H7 (cell line): ENCODE measurements around a stretch of chr7.

- RAMPAGE, long total RNA = no peak
Observed at GRCh38 chr7:129948731-129949226, 4.0 kb downstream of the UBE2H start.

DNA sequence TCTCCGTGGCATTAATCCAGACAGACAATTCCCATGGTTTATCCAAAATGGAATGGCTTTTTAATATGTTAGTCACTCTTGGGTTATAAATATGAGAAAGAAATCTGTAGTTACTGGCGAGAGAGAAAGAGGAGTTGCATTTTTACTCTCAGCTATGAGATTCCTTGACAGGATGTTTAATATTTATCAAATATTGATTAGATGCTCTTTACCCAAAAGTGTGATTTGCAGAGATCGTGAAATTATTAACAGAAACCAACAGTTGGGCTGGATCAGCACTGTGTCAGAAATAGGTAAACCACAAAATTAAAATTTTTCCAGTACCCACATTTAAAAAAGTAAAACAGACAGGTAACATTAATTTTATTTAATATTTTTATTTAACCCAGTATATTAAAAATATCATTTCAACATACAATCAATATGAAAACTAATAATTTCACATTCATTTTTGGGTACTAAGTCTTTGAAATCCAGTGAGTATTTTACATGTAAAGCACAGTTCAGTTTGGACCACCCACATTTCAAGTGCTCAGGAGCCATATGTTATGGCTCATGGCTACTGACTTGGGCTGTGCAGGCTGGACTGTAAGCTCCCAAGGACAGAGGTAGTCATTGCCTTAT, 42.4 kb downstream of the KLHDC10 start:
- RAMPAGE, long total RNA = no peak

- RAMPAGE, long total RNA = no peak
Observed at GRCh38 chr7:130122042-130122576, 51.8 kb downstream of the KLHDC10 start.

DNA sequence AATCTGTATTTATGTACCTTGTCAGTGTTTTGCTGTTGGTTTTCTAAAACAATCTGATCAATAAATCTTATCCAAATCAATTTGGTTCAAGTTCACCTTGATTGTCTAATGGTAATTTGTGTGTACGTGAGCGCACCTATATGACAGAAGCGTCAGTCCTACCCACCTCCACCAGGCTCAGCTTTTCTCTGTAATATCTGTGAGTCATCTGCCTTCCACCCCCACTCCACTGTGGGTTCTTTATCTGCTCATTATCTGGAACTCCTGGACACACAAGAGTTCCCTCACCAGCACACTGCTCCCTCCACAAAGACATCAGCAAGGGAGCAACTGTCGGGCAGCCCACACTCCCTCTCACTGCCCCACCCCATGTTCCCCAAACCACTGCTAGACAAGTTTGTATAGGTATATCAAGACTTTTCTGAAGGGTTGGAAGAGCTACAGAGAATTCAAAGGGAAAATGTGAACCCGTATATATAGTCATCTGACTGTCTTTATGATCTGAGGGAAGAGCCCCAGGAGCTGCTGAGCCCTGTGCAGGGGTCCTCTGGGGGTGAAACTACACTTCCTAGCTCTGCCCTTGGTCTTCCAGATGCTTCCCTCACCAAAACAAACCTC, 65.4 kb downstream of the KLHDC10 start:
- RAMPAGE, long total RNA = no peak

DNA sequence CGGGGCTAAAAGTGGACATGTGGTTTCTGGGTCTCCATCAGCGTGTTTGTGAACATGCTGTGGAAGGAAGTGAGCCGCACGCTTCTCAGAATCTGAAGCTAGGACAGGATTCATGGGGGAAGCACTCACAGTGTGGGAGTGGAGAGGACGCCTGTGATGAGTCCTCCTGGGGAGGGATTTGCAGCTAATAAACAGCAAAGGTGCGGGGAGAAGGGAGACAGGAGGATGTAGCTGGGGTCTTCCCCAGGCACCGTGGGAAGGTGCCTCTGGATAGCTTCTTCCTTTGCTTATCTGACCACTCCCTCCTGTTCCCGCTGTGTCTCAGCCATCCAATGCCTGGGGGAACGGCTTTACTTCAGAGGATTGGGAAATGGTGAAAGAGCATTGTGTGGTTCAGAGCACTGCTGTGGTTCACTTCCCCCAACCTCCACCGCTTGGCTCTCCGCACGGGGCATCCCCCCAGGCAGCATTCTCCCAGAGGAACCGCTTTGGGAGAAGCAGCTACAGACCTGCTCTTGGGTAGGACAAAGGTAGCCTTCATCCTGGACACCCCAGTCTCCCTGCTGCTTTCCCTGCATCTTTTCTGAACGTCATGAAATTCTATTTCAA, 5.7 kb downstream of the CPA5 start:
- RAMPAGE, long total RNA = no peak

DNA sequence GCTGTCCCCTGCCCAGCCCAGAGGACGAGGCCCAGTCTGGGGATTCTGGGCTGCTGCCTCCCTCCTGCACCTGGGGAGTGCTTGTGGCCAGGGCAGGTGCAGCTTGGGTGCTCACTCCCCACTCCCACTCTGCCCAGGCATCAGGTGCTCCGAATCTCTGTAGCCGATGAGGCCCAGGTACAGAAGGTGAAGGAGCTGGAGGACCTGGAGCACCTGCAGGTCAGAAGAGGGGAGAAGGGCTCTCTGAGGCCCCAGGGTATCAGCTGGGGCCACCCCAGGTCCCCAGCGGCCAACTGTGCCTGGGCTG, 620 bp downstream of the CPA1 start:
- RAMPAGE, long total RNA = no peak

DNA sequence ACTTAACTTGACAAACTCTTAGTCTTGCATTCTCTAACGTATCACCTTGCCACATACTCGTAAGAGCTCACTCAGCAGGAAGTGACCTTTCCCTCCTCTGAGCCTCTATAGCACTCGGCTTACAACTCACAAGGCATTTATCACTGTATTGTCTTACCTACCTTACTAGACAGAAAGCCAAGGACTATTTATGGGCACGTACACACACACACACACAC, 21.2 kb downstream of the CEP41 start:
- RAMPAGE, long total RNA = no peak

DNA sequence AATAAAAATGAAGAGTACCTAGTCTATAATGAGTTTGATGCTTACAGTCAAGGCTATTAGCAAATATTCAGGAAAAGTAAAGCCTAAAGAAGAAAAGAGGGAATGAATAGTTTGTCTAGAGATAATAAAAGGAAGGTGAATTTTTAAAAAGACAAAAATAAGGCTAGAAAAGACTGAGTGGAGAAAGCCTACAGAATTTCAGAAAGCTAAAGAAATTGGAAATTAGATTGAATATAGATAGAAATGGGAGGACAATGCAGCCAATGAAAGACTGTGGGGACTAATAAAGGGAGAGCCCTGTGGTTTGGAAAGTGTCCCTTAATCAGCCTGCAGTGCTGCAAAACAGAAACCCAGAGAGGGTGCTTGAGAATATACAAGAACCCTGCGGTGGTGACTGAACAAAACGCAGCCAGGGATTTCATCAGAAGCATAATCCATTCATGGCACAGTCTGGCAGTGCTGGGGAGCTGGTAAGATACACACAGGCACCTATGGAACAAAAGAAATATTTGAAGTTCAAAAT, 19.2 kb downstream of the CEP41 start:
- RAMPAGE, long total RNA = no peak

DNA sequence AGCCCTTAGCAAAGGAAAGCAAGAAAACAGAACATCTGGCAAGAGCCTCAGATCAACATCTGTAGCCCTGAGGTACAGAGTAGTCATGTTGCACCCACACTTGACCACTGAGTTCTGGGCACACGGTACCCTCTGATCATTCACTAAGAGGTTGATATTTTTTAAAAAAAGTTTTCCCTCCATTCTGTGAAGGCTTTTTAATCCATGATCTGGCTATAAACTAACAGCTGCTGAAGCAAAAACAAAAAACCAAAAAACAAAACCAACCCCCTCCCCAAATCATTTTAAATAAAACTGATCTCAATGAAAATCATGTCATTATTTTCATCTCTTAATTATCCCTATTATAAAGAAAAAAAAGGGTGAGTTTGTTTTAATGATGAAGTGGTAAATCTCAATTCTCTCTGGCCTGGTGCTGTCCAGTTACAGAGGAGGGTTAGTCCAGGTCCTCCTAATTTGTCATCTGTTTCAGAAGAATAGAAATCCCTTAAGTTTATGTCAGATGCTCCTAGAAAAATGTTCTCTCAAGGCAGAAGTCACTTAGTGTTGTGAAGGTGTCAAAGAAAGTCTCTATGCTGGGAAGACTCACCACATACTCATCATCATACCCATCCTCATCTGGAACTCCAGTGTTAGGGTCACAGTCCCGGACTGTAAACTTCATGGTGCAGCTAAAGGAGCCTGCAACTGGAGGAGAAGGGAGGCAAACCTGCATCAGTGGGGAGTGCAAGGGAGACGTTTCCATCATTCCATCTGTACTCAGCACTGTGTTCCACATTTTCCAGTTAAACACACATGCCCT, 16.3 kb downstream of the MEST start:
- RAMPAGE, long total RNA = no peak

GRCh38 chr7:130512527-130512884, 20.6 kb downstream of the MEST start:
- RAMPAGE, long total RNA = no peak

DNA sequence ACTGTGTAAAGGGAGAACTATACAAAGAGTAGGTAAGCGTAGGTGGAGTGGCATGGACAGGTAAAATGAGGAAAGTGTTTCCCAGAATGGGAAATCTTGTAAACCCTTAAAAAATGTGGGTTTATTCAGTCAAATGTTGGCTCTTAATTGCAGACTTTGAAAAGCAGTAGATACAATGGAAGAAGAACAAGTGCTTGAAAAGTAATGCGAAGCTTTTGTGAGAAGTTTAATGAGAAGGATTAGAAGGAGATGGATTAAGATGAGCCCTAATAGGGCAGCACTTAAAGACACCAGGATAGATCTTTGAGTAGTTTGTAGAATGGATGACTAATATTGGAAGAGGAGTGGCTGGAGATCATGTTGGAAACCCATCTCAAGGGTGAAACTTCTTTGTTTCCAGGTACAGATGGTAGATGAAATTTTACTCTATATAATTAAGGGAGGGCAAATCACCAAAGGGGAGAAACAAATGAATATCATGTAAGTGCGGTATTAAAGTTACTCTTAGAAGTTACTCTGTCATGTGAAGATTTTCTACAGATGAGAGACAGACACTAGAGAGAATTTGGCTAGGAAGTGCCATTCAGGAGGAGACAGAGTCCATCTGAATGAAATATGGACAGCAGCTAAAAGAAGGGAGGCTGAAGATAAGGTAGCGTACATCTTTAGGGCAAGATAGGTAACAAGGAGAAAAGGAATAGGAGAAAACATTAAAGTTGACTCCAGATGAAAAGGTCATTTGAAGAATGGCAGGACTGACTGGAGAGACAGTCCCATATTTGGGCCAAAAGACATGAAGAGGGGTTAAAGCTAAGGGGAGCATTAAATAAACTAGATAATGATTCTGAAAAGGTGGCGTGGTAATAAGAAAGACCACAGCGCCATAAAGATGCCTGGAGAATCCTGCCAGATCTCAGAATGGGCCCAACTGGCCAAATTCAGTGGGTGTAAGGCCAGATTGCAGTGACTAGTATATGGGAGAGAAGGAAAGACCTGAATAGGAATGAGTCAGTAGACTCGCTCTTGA, 22.4 kb downstream of the MEST start:
- RAMPAGE, long total RNA = no peak

- RAMPAGE, long total RNA = no peak
Observed at GRCh38 chr7:130516931-130517393, 25.1 kb downstream of the MEST start.

GRCh38 chr7:130529307-130529860, 37.5 kb downstream of the MEST start:
- RAMPAGE, long total RNA = no peak

GRCh38 chr7:130538382-130539532, 46.9 kb downstream of the MEST start:
- RAMPAGE, long total RNA = no peak

- RAMPAGE, long total RNA = no peak
Observed at GRCh38 chr7:130566352-130566971, 74.6 kb downstream of the MEST start.

- RAMPAGE, long total RNA = no peak
Observed at GRCh38 chr7:130875020-130875708, 141.2 kb upstream of the KLF14 start.

DNA sequence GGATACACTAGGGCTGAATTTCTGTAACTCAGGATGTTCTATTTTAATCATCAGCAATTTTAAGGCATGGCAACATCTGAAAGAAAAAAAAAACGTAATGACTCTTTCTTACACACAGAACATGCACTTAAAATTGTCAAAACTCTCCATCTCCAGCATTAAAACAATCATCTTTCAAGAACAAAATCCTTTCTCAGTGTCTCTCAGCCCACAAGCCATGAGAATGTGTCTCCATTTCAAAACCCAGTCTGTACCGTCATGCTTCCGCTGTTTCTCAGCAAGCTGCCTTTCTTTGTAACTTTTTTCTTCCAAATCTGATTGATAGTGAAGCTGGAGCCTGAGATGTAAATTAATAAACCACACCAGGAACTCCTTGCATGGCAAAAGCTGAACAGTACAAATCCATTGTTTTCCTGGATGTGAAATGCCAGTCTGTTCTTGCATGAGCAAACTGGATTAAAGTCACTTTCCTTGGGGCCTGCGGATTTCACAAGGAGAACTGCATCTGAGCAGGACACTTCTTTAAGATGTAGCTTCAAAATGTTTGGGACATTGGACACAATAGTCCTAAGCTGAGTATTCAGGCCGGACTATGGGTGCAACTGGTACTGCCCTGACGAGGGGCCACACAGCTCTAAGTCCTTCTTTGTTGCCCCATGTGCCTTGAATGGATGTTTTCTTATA, 147.5 kb upstream of the KLF14 start:
- RAMPAGE, long total RNA = no peak

DNA sequence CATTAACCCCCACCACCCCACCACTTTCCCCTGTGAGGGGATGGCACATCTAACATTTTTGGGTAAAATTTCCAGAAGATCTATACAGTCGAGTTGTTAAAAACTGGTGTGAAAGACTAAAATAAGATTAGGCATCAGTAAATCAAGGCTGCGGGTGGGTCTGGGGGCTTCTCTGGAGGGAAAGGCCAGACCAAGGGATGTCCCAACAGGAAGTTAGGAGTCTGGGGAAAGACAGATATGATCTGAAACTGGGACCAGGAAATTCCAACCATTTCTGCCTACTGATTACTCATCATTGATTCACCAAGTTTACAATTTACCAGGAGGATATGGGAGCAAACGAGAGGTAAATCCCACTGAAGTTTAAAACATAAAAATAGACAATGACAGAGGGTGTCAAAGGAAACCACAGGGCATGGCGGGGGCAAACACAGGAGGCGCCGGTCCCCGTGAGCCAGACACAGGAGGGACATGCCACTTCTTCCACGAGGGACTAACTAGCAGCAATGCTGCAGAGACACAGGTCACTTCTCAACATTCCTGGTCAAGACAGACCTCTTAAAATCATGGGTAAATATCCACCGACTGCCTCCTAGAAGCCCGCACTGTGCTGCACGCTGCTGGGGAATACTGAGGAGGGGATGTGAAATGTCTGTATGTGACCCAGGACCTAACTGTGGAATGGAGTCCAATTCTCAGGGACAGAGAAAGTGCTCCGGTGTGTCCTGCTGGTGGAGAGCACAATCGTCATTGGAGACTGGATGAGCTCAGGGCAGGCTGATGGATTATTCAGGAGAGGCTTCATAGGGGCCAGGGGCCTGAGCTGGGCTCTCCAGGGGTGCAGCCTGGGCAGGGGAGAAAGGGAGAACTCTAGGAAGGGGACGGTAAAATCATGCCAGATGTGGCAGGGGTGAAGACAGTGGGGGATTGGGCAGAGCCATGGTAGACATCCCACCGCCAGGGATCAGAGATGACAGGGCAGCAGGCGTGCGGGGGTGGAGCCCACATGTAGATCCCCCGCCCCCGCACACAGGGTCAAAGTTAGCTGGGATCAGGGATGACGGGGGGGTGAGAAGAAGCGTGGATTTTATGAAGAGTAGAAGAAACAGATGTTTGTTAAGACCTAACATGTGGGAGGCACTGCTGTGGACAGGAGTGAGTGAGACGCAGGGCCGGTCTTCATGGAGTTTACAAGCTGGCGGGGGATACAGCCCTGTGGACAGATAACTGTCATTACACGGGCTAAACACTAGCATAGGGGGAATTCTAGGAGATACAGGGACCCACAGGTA, 153.5 kb upstream of the KLF14 start:
- RAMPAGE, long total RNA = no peak

DNA sequence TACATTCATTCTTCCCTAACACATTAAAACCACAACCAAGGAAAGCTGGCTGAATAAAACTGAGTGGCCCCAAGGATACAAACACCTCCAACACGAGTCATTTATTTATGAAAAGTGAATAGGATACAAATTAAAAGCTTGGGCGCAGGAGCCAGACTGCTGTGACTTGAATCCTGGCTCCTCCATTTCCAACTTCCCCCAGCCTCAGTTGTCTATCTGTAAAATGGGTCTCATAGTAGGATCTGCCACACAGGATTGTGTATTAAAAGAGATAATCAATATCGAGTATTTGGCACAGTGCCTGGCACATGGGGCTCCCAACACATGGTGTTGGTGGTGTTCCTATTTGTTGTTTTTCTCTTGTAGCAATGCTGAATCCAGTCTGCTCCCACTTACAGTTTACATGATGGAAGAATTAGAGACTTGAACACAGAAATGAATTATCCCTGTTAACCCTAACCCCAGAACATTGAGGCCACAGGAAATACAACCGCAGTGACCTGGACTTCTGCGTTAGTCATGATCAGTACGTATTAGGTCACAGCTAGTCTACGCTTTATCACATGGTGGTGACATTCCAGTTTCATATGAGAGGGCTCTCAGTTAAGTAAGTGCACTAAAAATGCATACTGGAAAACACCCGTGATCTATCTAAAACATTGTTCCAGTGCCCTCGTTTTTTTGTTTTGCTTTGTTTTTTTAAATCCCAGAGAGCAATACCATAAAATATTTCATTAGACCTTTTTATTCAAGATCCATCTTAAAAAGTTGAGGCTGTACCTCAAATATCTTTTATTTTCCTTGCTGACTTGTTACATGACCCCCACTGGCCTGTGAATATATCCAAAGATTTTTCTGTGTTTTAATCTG, 169.5 kb upstream of the KLF14 start:
- RAMPAGE, long total RNA = no peak

DNA sequence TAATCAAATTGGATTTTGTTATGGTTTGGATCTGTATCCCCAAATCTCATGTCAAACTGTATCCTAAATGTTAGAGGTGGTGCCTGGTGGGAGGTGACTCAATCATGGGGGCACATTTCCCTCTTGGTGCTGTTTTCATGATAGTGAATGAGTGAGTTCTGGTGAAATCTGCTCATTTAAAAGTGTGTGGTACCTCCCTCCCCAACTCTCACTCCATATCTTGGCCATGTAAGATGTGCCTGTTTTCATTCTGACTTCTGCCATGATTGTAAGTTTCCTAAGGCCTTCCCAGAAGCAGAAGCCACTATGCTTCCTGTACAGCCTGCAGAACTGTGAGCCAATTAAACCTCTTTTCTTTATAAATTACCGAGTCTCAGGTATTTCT, 239.7 kb upstream of the KLF14 start:
- RAMPAGE, long total RNA = no peak